LUHMES (cell line): ENCODE measurements around a stretch of chr5.

- PRO-cap: no peak
These were observed 206.4 kb downstream of the FBXL7 start for GRCh38 chr5:15706229-15706931.

DNA sequence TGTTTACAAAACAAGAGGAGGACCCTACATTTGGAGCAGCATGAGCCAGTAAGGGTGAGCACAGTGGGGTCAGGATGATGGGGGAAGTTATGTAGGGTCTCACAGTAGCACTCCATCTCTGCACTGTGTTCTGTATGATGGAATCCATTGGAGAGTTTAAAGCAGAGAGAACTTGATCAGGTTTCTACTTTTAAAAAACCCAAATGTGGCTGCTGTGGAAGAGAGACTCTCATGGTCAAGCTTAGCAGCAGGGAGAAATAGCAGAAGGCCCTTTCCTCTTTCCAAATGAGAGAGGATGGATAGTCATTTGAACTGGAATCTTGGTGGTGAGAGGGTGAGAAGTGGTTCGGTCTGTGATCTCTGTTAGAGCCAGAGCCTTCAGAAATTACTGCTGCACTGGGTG lies 245.7 kb downstream of the FBXL7 start:
- PRO-cap: no peak

DNA sequence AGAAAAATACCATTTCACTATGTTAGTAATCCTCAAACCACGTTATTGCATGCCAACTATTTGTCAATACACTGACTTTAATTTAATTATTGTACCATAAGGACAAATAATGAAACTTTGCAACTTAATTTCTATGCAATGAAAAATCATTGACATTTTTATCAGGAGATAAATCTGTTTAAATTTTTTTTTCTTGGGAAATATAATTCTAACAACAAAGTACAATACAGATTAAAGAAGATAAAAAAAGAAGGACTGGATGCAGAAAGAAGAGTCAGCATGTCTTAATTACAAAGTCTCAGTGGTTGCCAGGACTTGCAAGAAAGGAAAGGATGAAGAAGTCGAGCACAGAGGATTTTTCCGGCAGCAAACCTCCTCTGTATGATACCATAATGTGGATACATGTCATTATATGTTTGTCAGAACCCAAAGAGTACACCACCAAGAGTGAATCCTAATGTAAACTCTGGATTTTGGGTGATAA lies 64.7 kb upstream of the MARCHF11 start:
- PRO-cap: no peak

DNA sequence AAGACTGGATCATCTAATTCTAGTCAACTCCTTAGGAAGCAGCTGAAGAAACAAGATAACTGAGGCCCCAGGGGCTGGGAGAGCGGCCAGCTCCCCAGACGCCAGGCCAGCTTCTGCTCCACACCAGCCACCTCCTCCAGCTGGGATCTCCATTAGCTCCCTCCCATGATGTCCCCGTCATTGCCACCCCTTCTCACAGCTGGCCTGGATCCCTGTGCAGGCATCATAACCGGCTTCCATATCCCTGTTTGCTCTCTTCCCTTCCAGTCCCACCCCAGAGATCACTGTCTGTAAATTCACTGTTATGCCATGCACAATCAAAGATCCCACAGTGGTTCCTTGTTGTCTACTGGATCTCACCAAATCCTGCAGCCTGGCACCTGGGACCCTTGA lies 50.4 kb upstream of the RETREG1 start:
- PRO-cap: no peak

- PRO-cap: no peak
These were observed 84.7 kb upstream of the RETREG1 start for GRCh38 chr5:16701309-16702031.

- PRO-cap: bidirectional peak, plus-strand start at chr5:16736435, minus-strand start at chr5:16736159
These were observed 119.3 kb upstream of the RETREG1 start for GRCh38 chr5:16735582-16736983.

- PRO-cap: no peak
These were observed 41.7 kb downstream of the MYO10 start for GRCh38 chr5:16894211-16895024.

GRCh38 chr5:17024683-17025336 lies 88.7 kb upstream of the MYO10 start:
- PRO-cap: no peak

DNA sequence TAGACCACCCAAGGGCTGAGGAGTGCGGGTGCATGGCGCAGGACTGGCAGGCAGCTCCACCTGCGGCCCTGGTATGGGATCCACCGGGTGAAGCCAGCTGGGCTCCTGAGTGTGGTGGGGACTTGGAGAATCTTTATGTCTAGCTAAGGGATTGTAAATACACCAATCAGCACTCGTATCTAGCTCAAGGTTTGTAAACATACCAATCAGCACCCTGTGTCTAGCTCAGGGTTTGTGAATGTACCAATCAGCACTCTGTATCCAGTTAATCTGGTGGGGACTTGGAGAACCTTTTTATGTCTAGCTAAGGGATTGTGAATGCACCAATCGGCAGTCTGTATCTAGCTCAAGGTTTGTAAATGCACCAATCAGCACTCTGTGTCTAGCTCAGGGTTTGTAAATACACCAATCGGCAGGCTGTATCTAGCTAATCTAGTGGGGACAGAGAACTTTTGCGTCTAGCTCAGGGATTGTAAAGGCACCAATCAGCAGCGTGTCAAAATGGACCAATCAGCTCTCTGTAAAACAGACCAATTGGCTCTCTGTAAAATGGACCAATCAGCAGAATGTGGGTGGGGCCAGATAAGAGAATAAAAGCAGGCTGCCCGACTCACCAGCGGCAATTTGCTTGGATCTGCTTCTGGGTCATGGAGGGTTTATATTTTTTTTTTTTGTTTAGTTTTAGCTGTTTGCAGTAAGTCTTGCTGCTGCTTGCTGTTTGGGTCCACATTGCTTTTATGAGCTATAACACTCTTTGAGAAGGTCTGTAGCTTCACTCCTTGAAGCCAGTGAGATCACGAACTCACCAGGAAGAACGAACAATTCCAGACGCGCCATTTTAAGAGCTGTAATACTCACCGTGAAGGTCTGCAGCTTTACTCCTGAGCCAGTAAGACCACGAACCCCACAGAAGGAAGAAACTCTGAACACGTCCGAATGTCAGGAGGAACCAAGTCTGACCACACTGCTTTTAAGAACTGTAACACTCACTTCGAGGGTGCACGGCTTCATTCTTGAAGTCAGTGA lies 126.8 kb upstream of the MYO10 start:
- PRO-cap: no peak

DNA sequence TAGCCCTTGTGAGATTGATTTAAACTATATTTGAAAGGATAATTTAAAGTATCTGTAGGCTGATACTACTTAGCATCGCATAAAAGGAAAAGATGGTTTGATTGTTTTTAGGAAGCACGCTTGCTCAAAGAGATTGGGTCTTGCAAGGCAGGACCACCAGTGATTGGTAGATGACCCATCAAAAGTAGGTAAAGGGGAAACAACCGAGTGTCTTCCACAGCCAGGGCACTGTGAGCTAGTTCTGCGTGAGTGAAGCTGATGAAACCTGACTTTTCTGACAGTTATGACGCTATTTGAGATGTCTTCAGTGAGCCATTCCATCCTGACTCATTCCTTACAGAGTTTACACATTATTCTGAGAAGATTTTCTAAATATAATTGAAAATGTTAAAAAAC lies 49.6 kb downstream of the BASP1 start:
- PRO-cap: no peak

DNA sequence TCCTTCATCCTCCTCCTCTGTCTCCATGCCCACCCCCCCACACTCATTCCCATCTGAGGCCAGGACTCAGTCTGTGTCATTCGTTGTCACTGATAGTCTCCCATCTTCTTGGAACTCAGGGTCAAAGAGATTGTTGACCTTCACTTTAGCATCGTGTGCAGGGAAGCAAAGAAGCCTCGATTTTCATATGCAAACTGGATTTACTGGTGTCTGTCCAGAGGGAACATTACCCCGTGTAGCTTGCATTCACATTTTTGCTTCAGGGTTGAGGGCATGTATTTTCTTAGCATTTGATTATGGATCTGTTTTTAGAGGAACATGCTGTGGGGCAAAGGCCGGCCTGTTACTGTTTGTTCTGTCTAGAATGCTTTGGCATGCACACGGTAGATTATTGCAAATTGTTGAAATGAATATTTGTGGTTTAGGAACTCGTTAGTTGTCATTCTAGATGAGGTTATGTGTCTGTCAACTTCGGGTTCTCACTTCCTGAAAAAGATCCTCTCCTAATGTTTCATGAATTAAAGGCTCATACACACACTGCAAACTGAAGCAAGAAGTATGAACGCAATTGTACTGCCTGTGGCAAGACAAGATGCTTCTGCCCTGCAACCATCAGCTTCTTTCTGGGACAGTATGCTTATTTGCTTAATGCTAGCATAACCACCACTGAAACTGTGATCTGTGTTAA lies 99.4 kb downstream of the BASP1 start:
- PRO-cap: no peak

- PRO-cap: no peak
These were observed 123.9 kb downstream of the H3Y2 start for GRCh38 chr5:17368039-17368361.

- PRO-cap: no peak
These were observed 55.2 kb downstream of the H3Y2 start for GRCh38 chr5:17436689-17437080.

DNA sequence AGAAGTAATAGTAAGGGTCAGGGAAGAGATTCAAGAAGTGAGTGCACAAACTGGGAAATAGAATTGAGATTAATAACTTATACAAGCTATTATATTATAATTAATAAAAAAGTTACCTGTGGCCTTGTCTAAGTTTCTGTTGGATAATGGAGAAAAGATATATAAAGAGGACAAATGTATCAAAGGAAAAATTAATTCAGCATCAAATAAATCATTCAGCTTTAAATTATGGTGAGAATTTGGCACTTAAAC lies 321.3 kb downstream of the CDH18 start:
- PRO-cap: no peak

- PRO-cap: no peak
These were observed 640.5 kb downstream of the CDH12 start for GRCh38 chr5:22212606-22213006.

GRCh38 chr5:23884690-23885071 lies 377.3 kb downstream of the PRDM9 start:
- PRO-cap: no peak

GRCh38 chr5:23886426-23886713 lies 379.0 kb downstream of the PRDM9 start:
- PRO-cap: no peak

DNA sequence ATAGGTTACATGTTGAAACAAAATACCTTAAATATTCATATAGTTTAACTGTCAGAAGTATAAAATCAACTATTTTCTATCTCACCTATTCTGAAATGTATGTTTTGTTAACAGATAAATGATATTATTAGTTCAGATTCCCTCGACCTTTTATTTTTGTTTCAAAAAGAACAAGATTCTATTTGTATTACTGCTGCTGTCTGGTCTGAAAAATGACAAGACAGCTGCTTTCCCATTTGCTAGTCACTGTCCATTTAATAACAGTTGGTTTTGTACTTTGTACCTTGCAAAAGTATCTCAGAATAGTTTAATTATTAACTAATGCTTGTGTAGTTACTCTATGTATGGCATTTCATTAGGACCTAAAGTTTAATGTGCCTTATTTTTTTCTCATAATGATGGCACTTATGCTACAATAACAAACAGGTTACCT lies 134.4 kb downstream of the CDH10 start:
- PRO-cap: no peak

DNA sequence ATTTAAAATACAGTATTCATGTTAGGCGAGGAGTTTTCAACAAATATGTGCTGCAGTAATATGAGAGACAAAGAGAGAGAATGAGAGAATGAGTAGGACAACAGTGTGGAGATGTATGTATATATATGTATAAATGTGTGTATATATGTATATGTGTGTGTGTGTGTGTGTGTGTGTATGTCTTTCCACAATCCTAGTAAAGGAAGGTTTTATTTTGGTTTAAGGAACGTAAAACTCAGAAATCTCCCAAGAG lies 440.9 kb upstream of the CDH10 start:
- PRO-cap: no peak

DNA sequence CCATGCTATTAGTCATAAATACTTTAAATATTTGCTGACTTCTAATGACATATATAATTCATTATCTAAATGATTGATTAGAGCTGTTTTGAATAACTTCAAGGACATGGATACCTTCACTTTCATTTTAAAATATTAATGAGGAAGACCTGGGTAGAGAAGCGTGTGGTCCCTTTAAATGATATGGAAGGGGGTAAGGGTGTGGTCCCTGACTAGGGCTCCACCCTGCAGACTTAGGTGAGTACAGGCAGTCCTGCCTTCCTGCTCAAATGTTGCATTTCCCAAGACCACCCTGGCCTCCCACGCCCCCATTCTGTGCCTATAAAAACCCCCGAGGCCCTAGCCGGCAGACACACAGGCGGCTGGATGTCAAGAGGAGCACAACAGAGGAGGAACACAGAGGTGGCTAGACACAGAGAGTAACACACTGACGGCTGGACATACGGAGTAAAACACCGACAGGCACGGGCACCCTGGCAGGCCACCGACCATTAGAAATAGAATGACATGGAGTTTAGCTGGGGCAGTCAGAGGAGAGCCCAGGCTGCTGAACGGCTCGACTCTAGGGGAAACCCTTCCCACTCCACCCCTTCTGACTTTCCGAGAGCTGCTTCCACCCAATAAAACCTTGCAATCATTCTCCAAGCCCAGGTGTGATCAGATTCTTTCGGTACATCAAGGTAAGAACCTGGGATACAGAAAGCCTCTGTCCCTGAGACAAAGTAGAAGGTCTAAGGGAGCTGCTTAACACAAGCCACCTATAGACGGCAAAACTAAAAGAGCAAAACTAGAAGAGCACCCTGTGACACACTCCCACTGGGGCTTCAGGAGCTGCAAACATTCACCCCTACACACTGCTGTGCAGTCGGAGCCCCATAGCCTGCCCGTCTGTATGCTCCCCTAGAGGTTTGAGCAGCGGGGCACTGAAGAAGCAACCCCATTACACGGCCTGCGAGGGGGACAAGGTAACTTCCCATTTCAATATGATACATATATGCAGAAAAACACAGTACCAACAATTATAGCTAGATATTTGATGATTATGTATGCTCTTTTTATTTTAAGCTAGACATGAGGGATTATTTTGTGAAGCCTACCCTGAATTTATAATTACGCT lies 179.3 kb upstream of the CDH9 start:
- PRO-cap: no peak